SJCRH30 (cell line): ENCODE measurements around a stretch of chr6.

- RAMPAGE, long total RNA, result no peak
Observed at GRCh38 chr6:166745596-166745900, 118.5 kb upstream of the RPS6KA2 start.

DNA sequence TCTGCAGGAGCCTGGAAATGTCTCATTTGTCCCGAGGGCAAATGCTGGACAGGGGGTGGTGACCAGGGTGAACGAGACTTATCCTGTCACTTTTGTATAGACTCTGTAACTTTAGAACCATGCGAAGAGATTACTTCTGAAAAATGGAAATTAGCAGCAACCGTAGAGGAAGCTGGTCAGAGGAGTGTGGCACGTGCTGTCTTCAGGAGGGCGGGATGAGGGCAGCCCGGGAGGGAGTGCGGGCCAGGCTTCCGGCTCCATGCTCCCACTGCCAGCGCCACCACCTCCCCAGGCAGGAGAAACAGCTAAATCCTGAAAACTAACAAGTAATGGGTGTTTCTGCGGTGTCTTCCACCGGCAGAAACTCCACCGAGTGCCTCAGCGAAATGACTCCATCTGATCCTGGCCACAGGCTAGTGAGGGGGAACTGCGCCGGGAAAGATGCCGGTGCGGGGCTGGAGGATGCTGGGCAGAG lies 121.0 kb upstream of the RPS6KA2 start:
- RAMPAGE, long total RNA, result no peak

DNA sequence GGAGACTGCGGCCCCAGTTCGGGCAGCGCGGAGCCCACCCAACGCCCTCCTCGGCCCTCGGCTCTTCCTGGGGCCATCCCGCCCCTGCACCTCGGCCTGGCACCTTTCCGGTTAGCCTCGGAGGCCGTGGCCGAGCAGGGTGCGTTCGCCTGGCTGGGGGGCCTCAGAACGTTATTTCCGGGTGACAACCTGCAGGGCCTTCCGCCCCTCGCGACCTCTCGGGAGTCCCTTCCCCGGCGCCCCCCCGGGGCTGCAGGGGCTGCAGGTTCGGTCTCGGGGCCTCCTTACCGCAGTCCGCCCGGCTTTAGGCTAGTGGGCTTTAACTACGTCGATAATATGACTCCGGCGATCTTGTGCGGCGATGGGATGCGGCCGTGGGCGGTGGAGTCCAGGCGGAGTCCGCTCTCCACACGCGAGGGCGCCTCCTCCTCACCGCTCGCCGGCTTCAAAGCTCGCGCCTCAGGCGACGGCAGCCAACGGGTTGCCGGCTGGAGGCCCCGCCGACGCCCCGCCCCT lies 509 bp upstream of the CEP43 start:
- RAMPAGE, long total RNA, result no peak

DNA sequence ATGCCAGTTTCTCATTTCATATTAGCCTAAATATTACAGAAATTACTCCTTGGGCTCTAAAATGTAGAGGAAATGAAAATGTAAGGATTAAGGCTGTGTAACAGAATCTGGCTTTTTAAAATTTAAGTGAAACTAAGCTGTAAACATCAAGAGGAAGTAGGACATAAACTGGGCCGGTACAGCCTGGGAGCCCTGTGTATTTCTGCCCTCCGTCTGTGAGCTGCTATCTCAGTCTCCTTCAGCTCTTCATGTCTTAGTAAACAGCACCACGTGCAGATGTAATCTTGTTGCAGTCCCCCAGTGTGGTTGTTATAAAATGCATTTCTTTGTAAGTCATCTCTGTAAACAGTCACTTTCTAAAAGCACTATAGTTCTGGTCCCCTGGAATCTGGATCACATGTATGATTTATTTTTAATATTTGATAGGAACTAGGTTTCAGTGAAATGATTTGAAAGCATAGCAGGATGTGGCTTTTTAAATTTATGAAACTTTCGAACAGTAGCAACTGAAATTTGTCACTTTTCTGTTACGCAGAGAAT lies 42.1 kb downstream of the CEP43 start:
- RAMPAGE, long total RNA, result no peak

DNA sequence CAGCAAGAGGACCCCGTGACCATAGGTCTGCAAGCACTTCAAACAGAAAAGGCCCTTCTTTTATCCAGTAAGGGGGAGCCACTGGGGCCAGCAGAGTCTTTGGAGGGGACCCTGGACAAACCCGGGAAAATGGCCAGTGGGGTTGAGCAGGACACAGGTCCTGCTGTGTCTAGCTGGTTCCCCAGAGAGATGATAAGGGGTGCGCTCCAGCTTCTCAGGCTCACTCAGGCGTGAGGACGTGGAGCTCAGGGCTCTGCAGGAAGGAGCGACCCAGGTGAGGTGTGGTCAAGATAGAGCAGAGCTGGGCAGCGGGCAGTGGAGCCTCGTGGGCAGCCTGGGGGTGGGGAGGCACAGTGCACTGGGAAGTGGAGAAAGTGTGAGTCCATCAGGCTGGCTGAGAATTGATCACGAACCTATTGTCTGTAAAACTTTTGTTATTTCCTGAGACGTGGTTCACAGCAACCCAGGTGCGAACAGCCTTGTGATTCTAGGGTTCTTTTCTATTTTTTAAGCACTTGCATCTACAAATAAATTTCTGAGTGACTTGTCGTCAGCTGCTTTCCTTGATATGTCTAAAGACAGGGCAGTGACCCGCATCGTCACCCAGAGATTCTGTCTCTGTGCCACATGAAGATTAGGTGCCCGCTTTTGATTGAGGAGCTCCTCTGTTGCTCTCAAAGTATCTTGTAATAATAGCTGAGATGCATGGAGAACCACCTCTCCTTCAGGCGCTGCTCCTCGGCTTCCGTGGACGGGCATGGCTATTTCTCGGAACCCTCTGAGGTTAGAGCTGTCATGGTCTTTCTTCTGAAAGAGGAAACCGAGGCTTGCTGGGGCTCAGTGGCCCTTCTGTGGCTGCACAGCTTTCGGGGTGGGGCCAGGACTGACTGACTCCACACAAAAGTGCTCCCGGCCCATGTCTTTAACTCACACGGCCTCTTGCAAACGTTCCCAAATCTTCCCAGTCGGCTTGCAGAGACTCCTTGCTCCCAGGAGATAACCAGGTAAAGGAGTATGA lies 758 bp upstream of the CCR6 start:
- RAMPAGE, long total RNA, result no peak

GRCh38 chr6:167123589-167123850 lies 624 bp downstream of the CCR6 start:
- RAMPAGE, long total RNA, result no peak

DNA sequence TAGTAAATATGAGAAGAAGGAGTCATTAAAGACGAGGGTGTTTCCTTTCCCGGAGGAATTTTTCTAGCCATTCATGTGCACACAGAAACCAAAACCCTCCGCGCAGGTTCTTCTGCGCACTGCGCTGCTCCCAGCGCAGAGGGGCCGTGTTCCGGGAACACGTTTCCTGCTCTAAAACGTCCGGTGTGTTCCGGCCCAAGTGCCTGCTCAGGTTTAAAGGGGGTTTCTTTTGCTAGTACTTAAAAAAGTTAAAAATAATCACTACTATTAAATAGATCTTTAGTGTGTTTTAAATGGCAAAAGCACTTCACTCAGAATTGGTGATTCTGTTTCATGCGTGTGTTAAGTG lies 11.6 kb downstream of the GPR31 start:
- RAMPAGE, long total RNA, result no peak

DNA sequence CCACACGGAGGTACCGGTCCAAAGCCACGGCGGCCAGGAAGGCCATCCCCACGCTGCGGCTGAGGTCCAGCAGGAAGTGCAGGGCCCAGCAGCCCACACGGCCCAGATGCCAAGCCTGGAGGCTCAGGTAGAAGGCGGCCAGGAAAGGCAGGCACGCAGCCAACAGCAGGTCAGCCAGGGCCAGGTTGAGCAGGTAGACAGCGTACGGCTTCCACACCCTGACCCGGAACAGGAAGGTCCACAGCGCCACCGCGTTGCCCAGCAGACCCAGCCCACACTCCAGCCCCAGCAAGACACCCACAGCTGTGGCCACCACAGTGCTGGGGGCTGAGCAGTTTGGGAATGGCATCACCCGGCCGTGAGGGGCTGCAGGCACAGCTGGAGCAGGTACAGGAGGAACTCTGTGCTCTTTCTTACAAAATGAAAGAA lies 283 bp downstream of the GPR31 start:
- RAMPAGE, long total RNA, result no peak

GRCh38 chr6:167421179-167421696 lies 96.4 kb downstream of the TTLL2 start:
- RAMPAGE, long total RNA, result no peak

- RAMPAGE, long total RNA, result no peak
Observed at GRCh38 chr6:167572874-167573325, 248.0 kb downstream of the TTLL2 start.

DNA sequence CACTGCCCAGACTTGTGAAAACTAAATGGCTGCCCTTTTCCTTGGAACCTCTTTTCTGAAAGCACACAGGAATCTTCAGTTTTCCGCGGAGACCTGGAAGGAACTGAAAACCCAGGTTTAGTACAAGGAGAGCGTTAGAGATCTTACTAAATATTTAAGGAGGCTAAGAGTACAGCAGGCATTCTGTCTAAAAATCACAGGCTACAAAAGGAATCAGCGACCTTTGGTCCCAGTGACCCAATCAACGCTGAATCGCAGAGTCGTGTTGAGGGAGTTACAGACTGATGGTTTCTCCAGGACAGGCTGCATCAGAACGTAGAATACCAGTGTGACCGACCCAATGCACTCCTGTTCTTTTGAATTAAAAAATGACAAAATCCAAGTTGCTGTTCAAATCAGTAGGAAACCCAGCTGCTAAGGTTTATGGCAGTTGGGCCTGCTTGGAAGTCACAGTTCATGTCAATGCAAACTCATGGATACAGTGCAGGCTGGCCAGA lies 155.9 kb upstream of the AFDN start:
- RAMPAGE, long total RNA, result no peak

- RAMPAGE, long total RNA, result no peak
Observed at GRCh38 chr6:167678037-167678315, 148.7 kb upstream of the AFDN start.

DNA sequence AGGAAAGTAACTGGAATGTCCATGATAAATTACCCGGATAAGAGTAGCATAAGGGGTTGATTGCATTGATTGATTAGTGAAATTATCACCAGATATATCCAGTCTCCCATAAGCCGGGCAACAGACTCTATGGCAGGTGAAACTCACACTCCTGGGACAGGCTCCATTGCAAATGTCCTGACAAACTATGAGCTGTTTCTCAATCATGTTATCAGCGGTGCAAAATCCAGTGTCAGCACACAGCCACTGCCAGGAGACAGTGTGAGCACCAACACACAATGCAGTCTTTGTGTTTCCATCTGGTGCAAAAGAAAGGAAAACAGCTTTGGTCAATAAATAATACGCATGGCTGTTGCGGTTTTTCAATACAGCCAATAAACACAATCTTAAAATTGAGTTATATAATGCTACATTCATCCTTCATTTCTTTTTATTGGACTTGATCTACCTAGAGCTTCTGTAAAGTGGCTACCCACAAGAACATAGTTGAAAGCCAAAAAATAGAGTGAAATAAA lies 64.4 kb upstream of the AFDN start:
- RAMPAGE, long total RNA, result no peak

- RAMPAGE, long total RNA, result no peak
Observed at GRCh38 chr6:167832880-167833517, 6.3 kb downstream of the AFDN start.

DNA sequence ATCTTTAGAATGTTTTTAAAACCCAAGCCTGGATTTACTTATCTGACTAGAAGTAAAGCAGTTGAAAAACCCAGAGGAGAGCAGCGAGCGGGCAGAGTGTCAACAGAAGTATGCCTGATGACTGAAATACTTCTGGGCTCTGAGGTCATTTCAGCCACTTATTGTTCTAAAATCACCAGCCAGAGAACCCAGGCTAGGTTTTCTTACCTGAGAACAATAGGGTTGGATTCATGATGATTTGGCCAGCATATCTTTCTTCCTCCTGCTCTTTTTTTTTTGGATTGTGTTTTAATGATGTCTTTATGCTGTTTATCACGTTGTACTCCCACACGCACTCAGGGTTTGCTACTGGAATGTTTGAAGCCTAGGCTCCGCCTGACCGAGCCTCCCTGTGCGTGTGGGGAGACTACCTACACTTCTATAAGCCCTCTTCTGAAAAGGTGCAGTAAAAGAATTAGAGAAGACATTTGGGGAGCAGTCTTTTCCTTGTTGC lies 63.0 kb upstream of the KIF25 start:
- RAMPAGE, long total RNA, result no peak

DNA sequence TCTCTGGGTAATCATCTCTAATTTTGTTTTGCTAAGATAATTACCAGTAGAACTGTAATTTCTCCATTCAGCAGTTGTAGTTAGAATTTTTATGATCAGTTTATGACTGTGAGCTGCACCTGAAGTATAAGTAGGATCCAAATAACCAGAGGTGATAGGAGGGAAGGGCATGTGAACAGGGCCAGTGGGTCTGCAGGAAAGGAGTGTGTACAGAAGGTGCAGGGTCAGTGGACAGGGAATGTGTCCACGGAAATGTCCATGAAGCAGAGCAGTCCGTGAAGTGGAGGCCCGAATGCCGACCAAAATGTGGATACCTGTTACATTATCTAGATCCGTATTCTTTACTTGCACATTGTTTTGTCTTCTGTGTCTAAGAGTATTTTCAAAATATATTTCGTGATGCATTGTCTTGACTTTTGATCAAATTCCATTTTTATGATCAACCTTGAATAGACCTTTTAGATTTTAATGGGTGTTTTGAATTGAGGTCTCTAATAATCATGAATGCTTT lies 60.5 kb upstream of the KIF25 start:
- RAMPAGE, long total RNA, result no peak

- RAMPAGE, long total RNA, result no peak
Observed at GRCh38 chr6:168102311-168102939, 23.4 kb upstream of the FRMD1 start.

GRCh38 chr6:168194835-168195505 lies 116.0 kb upstream of the FRMD1 start:
- RAMPAGE, long total RNA, result no peak

DNA sequence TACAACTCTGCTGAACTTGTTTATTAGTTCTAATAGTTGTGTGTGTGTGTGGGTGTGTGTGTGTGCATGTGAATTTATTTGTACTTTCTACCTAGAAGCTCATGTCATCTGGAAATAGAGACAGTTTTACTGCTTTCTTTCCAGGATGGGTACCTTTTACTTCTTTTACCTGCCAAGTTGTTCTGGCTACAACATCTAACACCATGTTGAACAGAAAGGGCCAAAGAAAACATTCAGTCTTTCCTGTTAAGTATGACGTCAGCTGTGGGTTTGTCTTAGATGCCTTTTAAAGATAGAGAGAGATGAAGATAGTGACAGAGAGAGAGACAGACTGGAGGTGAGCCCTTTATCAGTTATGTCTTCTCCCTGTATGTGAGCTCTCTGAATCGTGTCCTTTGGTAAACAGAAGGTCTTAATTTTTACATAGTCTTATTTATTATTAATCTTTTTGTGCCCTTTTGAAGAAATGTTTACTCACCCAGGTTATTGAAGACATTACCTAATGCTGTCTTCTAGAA lies 3.4 kb upstream of the DACT2 start:
- RAMPAGE, long total RNA, result no peak

DNA sequence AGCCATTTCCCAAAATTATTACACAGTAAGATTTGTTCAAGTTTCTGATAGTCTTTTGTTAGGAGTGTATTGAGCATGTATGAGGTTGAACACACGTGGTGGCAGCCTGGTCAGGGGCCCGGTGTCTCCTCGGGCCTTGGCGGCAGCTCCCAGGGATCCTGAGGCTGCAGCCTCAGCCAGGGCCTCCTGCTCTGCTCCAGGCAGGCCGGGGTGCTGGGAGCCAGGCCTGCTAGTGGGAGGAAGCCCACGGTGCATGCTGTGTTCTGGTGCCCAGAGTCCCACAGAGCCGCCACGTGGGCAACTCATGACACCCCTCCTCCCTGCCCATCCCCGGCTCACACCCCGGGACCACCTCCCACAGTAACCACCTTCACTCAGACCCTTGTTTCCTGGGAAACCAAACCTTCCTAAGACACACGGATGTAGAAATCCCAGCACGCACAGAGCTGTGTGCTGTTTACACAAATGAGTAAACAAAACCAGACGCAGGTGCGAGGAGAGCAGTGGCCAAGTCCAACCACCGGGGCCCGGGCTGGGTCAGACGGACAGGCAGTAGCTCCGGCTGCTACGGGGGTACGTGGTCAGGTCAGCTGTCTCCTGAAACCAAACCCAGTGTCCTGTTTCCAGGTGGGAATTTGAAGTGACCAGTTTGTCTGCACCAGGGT lies 52.4 kb upstream of the SMOC2 start:
- RAMPAGE, long total RNA, result no peak